SP-49 (cell line): Measurements from ENCODE around the gene LRRC32.

DNA sequence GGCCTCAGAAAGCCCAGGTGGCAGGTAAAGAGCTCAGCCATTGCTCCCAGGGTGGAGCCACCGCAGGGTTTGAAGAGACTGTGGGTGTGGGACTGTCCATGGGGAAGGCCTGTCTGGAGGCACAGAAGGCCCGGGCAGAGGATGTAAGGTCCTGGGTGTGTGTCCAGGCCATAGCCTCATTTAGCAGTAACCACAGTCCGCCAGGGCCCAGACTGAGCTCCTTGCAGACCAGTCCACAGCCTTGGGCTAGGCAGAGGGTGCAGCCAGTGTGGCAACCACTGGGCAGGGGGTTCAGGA lies 27.6 kb upstream of the WNT11 start:
- PRO-cap: no peak

- PRO-cap: no peak
Observed at GRCh38 chr11:76250501-76250828, 44.2 kb upstream of the WNT11 start.

DNA sequence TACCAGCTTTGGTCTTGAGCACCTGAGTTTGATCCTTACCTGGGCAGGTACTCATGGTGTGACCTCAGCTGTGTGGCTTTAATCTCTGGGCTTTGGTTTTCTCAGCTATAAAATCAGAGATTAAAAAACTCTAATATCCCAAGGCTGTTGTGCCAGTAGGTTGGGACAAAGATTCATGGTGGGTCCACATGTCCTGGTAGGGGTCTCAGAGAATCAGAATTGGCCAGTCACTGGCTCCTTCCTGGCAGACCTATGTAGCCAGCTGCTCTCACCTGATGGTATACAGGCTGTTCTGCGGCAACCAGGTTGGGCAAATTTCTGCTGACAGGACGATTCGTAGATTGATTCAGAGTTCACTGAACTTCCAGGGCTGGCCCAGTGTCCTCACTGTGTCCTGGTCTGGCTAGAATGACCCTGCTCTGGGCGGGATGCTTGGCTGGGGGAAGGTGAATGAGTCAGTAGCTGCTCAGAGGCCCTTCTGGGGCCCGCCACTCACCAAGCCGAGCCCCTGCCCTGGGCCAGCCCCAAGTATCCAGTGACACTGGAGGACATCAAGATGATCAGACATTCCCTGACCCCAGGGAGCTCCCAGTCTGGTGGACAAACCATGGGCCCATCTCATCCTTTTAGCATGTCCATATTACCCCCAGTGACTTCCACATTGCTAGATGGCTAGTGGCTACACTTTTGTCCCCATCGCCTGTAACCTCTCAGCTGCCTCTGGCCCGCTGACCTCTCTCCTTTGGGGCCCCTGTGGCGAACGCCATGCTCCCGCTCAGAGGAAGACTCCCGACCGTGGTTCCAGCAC lies 62.9 kb upstream of the WNT11 start:
- PRO-cap: no peak

DNA sequence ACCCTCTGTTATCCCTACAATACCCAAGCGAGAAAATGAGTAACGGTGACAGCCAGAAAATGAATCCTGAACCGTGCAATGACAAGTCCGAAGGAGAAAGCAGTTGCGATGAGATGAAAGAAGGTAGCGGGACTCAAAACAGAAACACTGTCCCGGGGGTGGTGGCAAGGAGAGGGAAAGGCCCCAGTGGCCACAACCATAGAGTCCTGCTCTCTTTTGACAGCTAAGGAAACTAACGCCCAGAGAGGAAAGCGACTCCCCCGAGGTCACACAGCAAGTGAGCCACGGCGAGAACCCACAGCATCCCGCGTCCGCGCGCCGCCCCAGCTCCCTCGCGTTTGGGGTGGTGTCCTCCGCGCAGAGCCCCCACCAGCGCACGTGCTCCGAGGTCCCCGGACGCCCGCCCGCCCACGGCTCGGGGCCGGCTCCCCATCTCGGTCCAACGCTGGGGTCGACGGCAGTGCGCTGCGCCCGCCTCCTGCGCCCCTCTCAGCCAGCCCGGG lies 714 bp downstream of the THAP12 start:
- PRO-cap: unidirectional peak, plus-strand start at position 437 of the sequence

DNA sequence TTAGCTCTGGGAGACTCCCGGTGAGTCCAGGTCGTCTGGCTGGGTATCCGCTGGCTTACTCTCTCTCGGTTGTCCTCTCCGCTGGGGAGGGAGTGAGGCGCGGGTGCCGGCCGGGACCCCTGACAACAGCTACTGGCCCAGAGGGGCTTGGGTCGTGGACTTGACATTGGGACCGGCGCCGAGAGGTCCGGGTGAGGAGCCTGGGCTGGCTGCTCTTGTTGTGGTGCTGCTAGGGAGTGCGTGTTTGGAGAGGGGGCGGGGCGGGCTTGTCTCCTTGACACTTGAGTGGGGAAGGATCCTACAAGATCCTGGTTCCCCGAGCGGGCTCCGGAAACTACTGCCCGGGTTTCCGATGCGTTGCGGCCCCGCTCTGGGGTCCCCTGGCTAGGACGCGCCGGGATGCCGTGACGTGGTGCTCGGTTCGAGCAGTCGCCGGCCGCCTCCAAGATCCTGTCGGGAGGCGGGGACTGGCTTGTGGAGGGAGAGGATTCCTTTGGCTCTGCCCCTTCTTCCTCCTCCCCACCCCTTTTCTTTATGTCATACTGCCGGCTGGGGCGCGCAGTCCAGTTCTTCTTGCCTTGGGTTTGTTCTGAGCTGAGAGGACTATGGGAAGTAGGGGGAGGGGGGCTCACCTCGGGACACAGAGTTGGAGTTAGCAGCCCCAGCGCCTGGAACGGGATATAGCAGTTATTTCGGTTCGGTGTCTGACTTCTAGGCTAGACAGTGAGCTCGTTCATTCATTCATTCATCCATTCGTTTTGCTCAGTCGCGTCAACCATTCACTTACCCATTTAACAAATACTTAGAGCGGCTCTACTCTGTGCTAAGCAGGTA lies 720 bp downstream of the EMSY start:
- PRO-cap: no peak

DNA sequence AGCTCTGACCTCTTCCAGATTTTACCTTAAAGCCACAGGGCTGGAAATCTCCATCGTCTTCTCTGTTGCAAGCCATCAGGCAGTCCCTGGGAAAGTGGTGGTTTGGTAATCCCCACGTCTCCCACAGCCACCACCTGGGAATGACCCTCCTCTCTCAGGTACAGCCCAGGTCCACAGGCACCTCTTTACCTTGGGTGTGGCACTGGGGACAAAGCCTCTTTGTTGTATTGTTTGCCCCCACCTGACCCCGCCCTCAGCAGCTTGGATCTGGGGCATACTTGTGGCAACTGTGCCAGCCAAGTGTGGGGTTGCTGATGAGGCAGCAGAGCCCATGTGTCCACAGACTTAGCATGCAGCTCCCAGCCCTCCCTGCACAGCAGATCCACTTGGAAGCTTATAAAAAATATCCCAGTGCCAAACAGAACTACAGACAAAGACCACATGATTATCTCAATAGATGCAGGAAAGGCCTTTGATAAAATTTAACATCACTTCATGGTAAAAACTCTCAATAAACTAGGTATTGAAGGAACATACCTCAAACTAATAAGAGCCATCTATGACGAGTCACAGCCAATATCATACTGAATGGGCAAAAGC lies 77.5 kb downstream of the LRRC32 start:
- PRO-cap: no peak

DNA sequence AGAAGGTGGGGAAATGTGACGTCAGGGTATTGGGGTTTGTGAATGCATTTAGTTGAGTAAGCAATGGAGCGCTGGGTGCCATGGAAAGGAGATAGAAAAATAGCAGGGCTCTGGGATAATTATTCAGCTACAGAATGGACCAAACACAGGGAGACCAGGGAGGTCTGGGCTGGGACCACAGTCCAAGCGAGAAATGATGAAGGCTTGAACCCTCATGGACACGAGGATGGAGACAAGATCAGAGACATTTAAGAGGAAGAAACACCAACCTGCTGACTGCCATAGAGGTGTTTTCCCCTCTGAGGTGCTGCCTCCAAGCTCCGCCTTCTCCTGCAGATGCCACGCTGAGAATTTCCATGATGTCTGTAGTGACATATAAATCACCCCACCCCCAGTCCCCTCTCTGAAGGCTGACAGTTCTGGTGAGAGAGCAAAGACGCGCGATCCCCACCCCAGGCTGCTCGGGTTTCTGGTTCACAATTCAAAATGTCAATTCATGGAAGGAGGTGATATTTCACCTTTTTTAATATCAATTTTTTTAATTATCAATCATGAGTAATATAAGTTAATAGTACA lies 28.3 kb downstream of the LRRC32 start:
- PRO-cap: bidirectional peak, plus-strand start at position 433 of the sequence, minus-strand start at position 278 of the sequence

DNA sequence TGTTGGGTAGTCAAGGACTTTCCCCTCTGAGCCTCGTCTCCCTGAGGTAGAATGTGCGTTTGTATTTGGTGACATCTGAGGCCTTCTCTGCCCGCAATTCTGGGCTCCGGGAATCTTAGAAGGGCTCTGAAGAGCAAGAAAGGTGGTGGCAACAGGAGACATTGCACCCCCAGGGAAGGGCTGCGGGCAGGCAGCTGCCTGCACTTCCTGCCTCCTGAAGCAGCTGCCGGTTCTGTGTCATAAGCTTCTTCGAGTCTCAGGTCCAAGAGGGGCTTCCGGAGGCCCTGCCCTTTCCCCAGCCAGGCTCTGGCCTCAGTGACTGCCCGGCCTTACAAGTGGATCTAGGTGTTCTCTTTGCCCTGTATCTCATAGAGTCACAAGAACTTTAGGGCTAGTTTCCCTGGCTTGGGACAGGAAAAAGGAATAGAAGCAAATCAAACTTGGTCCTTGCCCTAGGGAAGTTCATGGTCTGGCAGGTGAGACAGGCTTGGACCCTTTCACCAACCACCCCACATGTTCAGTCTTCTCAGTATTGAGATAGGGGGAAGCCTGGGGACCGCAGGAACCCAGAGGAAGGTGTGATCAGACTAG lies 5.7 kb downstream of the LRRC32 start:
- PRO-cap: no peak

DNA sequence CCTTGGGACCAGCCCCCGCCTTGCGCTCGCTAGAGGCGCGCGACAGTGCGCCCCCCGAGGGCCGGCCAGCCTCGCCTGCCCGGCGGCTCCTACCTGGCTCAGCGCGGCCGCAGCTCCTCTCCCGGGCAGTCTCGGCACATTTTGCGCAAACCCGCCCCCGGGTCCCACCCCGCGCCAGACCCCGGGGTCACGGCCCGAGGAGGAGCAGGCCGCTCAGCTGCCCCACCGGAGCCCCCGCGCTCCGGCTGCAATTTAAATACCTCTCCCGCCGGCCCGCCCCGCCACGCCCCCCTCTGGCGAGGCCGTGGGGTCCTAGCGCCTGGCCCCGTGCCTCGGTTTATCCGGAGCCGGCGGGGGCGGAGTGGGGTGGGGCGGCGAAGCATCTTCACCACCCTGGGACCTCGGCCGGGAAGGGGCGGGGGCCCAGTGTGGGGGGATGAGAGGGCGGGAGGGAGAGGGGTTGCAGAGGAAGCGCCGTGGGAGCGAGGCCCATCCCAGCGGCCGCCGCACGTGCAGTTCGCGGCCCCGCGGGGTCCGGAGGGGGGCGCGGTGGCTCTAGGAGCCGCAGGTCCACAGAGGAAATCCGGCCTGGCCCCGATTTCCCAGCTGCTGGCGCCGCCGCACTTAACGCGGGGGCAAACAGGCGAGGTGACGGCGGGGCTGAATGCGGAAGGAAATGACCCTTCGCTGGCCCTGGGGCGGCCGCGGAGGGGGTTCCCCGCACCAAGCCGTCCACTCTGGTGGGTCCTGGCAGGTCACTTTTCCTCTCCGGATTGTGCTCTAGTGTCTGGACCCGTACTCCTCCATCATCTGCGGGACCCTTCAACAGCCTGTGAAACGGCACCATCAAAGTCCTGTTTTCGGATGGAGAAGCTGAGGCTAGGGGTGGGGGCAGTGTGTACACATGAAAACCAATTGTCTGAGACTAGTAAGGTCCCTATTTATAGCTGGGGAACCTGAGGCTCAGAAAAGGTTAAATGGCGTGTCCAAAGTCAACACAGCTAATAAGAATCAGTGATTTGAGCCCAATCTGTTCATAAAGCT lies at the start of gene LRRC32:
Gene LRRC32 (minus strand): TSS at position 227 of the 1,044 bp plus-strand sequence.
- PRO-cap: no peak

GRCh38 chr11:76721713-76722243 lies 51.2 kb upstream of the LRRC32 start:
- PRO-cap: no peak

DNA sequence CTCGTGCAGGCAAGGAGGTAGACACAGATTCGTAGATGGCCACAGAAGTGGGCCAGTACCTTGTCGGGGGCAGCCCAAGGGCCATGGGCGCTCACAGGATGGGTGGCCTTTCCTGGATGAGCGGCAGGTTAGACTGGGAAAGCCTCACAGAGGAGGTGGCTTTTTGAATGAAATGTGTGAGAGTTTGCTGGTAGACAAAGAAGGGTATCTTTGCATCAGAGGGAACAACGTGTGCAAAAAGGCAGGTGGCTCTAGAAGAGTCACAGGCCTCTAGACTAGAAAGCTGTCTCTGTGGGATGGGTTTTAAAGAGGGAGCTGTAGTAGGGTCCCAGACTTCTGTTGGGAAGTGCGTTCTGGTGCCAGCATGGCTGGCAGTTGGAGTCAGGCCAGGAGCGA lies 3.1 kb downstream of the TSKU start:
- PRO-cap: no peak

DNA sequence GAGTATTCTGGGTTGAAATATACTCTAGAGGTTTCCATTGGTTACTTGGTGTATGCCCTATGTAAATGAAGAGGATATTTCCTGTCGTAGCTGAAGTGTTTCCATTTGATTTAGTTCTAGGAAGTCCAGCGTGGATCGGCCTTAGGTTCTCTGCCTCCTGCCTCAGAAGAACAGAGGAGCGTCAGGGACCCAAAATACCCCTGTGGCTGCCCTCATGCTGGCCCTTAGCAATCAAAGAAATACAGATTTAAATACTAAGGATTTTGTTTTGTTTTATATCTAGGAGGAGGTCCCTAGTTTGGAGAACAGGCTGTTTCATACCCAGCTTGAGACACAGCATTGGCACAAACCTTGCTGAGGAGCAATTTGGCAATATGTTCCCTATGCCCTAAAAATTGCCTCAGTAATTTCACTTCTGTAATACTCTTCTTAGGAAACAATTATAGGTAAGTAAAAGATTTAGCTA lies 36.9 kb downstream of the TSKU start:
- PRO-cap: no peak

- PRO-cap: no peak
Observed at GRCh38 chr11:76997889-76998320, 36.3 kb upstream of the B3GNT6 start.

DNA sequence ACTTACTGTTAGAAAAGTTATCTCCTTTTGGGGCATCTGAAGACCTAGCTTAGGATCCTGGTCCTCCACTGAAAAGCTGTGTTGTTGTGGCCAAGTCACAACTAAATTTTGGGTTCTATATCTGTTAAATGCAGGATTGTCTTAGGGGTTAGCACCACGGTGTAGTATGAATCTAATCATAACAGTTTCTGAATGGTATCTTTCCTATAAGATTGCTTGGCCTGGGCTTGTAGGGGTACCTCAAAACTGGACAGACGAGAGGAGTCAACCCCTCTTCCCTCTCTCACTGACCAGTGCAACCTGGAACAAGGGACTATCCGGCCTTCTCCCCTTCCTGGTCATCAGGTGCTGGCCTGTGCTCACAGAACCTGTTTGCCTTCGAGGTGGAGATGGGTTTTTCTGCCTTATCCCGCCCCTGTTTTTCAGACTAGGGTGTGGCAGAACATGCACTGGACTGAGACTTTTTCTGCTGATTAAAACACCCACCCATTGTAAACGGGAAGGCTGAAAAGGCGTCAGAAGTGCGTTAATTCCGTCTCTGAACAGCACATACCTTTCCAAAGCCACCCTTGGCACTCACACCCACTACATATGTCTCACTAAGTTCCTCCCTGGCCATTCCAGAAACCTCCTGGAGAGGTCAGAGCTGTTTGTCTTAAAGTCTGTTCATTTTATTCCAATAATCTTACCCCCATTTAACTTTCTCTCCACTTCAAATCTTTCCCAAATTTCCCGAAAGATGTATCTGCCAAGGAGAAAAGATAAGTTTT lies 4.4 kb upstream of the B3GNT6 start:
- PRO-cap: no peak

GRCh38 chr11:77073236-77074133 lies 6.7 kb downstream of the CAPN5 start:
- PRO-cap: no peak

GRCh38 chr11:77082848-77083480 lies 16.2 kb downstream of the CAPN5 start:
- PRO-cap: no peak

- PRO-cap: no peak
Observed at GRCh38 chr11:77171800-77172269, 43.8 kb downstream of the MYO7A start.

- PRO-cap: no peak
Observed at GRCh38 chr11:77411201-77411644, 62.7 kb downstream of the PAK1 start.

DNA sequence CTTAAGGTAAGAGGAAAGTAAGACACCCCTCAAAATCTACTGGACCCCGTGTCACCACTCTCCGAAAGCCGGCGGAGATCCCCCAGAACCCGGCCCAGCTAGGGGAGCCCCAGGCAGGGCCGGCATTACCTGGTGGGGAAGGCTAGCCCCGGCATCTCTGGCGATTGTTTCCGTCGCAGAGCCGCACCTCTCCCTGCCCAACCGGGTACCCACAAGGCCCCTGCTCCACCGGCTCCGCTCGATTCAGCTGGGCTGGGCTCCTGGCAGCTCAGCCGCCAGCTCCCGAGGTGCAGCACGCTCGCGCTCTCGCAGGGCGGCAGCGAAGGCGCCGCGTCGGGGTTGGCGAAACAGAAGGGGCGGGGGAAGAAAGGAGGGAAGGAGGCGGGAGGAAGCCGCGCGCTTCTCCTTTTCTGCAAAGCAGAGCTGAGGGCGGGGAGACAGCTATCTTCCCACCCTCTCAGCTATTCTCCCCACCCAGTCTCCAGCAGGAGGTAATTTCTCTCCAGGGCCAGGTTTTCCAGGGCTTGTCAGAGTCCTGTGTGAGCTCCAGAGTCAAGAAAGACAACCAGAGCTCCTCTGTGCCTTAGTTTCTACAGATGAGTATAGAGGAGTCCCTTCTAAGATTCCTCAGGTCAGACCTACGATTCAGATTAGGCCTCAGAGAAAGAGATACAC lies 62.1 kb downstream of the PAK1 start:
- PRO-cap: bidirectional peak, plus-strand start at position 415 of the sequence, minus-strand start at position 308 of the sequence

- PRO-cap: no peak
Observed at GRCh38 chr11:77885992-77886809, 65.3 kb downstream of the AAMDC start.